ENCODE data around the gene TRAP1.

DNA sequence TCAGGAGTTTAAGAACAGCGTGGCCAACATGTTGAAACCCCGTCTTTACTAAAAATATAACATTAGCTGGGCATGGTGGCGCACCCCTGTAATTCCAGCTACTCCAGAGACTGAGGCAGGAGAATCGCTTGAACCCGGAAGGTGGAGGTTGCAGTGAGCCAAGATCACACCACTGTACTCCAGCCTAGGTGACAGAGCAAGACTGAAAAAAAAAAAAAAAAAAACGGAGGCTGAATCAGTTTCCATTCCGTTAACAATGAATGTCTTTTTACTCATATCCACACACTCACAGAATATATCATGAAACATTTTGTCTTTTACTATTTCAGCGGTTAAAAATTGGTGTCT is 10.6 kb upstream of the SLX4 start:
- PRO-cap = no peak
- RRBS, 2 experiments = no CpG with 5 or more reads among the region's 8 CpGs

- PRO-cap = no peak
- RRBS, 2 experiments = no CpG with 5 or more reads among the region's 6 CpGs
Observed at GRCh38 chr16:3637133-3638138, 17.1 kb upstream of the DNASE1 start.

- PRO-cap = no peak
- RRBS, 2 experiments = no CpG with 5 or more reads among the region's 30 CpGs
Observed at GRCh38 chr16:3672369-3673006, 18.0 kb downstream of the DNASE1 start.

GRCh38 chr16:3716609-3717762 is at the start of gene TRAP1:
TRAP1 (minus strand) TSS chr16:3717524.
- PRO-cap = bidirectional peak, plus-strand start at chr16:3716898, minus-strand start at chr16:3716851; bidirectional peak, plus-strand start at chr16:3716973, minus-strand start at chr16:3716957; bidirectional peak, plus-strand start at chr16:3717618, minus-strand start at chr16:3717521
- RRBS, 2 experiments = 2 to 3% methylated on average over 11 of the region's 121 CpGs

DNA sequence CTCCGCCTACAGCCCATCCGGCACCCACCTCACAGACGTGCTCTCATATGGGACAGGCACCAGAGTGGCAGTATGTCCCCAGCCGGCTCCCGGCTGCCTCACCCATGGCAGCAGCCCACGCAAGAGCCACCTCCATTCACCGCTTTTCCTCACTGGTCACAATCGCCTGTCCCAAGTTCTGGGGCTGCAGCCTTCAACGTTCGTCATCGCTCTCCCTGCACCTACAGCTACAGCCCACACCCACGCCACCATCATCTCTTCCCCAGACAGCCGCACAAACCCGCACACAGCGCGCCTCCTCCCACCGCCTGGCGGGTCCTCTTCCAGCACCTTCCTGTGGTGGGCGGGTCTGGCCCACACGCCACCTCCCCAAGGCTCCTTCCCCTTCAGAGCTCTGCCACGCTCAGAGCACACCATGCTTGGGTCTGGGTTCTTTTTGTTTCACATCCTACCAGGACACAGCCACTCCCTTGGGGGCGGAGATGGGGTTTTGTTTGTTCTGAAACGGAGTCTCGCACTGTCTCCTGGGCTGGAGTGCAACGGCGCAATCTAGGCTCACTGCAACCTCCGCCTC is 17.6 kb upstream of the TRAP1 start:
- PRO-cap = no peak
- RRBS, 2 experiments = 90 to 92% methylated on average over 3 of the region's 27 CpGs

GRCh38 chr16:3740341-3740973 is 23.1 kb upstream of the TRAP1 start:
- PRO-cap = no peak
- RRBS, 2 experiments = 92 to 97% methylated on average over 4 of the region's 18 CpGs

GRCh38 chr16:3824470-3825071 is 55.9 kb downstream of the CREBBP start:
- PRO-cap = no peak
- RRBS, 2 experiments = no CpG with 5 or more reads among the region's 15 CpGs

GRCh38 chr16:3939051-3939436 is 58.5 kb upstream of the CREBBP start:
- PRO-cap = bidirectional peak, plus-strand start at chr16:3939333, minus-strand start at chr16:3939187
- RRBS, 2 experiments = 2% methylated on average over 13 of the region's 31 CpGs

GRCh38 chr16:3945771-3946077 is 65.2 kb upstream of the CREBBP start:
- PRO-cap = no peak
- RRBS, 2 experiments = no CpG with 5 or more reads among the region's 3 CpGs

DNA sequence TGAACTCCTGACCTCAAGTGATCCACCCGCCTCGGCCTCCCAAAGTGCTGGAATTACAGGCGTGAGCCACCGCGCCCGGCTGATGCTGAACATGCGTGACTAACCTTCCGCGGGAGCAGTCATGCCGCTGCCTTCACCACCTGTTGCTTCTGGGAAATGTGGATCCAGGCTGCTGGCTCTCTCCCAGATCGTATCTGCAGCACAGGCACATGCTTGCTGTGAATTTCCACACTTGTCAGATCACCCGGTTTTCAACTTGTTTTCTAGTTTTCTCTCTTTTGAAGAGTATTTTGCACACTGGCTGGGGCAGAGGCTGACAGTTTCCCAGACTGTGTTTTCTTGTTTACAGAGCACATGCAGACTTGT is 97.8 kb downstream of the ADCY9 start:
- PRO-cap = no peak
- RRBS, 2 experiments = no CpG with 5 or more reads among the region's 12 CpGs

- PRO-cap = no peak
- RRBS, 2 experiments = no CpG with 5 or more reads among the region's 8 CpGs
Observed at GRCh38 chr16:4077106-4077691, 39.0 kb downstream of the ADCY9 start.

- PRO-cap = no peak
- RRBS, 2 experiments = no CpG with 5 or more reads among the region's 8 CpGs
Observed at GRCh38 chr16:4087852-4088489, 28.3 kb downstream of the ADCY9 start.

DNA sequence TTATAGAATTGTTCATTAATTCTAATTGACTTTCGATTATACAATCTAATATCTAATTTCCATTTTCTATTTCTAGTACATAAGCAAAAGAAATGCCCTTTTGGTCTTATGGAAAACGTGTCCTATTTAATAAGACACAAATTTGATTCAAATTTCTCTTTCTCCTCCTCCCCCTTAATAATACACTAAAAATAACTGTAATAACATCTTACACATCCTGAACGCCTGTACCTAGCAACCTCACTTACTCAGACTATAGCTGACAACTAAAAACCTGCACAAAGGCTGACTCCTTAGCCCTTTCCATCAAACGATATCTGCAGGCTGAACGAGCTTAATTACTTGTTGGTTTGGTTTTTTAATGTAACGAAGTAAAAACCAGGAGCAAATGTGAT is 23.8 kb downstream of the ADCY9 start:
- PRO-cap = no peak
- RRBS, 2 experiments = no CpG with 5 or more reads among the region's 6 CpGs

DNA sequence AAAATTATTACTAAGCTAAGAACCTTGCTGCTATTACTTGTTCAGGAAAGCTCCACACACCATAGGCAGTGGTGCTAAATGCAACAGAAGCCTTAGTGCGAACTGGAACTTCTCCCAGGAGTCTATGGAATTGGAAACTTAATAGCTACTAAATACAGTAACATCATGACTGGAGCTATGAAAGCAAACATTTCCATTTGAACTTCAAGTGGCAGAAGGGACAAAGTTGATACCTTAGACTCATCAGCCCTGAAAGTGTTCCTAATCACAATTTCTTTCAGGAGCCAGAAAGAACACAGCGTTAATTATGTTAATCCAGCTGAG is 22.5 kb downstream of the ADCY9 start:
- PRO-cap = no peak
- RRBS, 2 experiments = no CpG with 5 or more reads among the region's 2 CpGs

DNA sequence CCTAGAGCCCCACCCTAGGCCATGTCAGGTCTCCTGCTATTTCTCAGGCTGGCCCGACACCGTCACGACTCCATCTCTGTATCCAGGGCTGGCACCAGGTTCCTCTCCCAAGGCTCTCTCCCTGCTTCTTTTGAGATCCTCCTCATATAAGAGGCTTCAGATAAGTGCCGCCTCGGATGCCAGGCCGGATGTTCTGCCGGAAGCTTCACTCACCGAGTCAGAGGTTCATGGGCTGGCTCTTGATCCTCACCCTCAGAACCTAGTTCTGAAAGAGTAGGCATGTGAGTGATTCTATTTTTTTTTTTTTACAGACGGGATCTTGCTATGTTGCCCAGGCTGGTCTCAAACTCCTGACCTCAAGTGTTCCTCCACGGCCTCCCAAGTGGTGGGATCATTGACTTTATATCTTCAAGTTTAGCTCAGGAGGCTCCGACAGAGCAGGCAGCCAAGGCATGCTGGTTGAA is 27.1 kb upstream of the ADCY9 start:
- PRO-cap = no peak
- RRBS, 2 experiments = no CpG with 5 or more reads among the region's 11 CpGs

DNA sequence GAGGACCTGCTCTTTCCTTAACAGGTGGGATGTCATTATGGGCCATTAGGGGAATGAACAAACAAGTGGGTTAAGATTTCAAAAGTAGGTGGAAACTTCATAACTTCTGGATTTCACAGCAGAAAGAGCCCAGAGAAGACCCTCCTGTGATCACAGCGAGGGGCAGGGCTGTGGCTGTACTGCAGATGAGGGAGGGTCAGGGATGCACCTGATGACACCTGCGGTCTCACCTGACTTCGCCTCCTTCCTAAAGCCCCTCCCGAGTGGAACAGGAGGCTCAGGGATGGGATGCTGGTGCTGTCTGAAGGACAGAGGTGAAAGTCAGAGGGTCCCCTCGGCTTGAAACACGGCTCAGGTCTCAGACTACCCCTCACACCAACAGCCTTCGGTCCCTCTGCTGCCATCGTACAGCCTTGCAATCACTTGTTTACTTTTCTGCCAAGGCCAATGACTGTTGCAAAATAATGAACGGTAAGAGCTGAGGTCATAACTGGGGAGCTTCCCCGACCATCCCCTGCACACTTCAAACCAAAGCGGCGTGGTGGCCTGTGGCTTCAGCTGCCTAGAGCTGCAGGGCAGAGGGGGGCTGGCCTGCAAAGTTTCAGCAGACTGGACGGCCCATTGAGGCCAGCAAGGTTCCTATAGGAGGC is 5.4 kb downstream of the PAM16 start:
- PRO-cap = no peak
- RRBS, 2 experiments = no CpG with 5 or more reads among the region's 13 CpGs

- PRO-cap = no peak
- RRBS, 2 experiments = 93 to 99% methylated on average over 1 of the region's 9 CpGs
Observed at GRCh38 chr16:4352151-4353104, 1.3 kb upstream of the PAM16 start.

DNA sequence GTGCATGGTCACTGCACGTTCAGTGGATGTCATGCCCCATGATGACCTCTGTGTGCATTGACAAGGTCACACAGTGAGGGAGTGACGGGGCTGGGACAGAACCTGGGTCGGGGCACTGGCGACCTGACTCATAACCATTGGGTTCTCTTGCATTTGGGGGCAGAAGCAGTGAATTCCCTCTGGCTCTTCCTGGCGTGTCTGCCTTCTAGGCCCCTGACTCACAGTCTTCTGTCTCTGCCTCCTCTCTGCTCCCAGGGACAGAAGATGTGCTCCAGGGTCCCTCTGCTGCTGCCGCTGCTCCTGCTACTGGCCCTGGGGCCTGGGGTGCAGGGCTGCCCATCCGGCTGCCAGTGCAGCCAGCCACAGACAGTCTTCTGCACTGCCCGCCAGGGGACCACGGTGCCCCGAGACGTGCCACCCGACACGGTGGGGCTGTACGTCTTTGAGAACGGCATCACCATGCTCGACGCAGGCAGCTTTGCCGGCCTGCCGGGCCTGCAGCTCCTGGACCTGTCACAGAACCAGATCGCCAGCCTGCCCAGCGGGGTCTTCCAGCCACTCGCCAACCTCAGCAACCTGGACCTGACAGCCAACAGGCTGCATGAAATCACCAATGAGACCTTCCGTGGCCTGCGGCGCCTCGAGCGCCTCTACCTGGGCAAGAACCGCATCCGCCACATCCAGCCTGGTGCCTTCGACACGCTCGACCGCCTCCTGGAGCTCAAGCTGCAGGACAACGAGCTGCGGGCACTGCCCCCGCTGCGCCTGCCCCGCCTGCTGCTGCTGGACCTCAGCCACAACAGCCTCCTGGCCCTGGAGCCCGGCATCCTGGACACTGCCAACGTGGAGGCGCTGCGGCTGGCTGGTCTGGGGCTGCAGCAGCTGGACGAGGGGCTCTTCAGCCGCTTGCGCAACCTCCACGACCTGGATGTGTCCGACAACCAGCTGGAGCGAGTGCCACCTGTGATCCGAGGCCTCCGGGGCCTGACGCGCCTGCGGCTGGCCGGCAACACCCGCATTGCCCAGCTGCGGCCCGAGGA is 9.3 kb downstream of the VASN start:
- PRO-cap = no peak
- RRBS, 2 experiments = 93% methylated on average over 3 of the region's 57 CpGs; no CpG with 5 or more reads in 1 of the 2 experiments

- PRO-cap = no peak
- RRBS, 2 experiments = no CpG with 5 or more reads among the region's 24 CpGs
Observed at GRCh38 chr16:4389009-4389735, 17.5 kb downstream of the VASN start.

DNA sequence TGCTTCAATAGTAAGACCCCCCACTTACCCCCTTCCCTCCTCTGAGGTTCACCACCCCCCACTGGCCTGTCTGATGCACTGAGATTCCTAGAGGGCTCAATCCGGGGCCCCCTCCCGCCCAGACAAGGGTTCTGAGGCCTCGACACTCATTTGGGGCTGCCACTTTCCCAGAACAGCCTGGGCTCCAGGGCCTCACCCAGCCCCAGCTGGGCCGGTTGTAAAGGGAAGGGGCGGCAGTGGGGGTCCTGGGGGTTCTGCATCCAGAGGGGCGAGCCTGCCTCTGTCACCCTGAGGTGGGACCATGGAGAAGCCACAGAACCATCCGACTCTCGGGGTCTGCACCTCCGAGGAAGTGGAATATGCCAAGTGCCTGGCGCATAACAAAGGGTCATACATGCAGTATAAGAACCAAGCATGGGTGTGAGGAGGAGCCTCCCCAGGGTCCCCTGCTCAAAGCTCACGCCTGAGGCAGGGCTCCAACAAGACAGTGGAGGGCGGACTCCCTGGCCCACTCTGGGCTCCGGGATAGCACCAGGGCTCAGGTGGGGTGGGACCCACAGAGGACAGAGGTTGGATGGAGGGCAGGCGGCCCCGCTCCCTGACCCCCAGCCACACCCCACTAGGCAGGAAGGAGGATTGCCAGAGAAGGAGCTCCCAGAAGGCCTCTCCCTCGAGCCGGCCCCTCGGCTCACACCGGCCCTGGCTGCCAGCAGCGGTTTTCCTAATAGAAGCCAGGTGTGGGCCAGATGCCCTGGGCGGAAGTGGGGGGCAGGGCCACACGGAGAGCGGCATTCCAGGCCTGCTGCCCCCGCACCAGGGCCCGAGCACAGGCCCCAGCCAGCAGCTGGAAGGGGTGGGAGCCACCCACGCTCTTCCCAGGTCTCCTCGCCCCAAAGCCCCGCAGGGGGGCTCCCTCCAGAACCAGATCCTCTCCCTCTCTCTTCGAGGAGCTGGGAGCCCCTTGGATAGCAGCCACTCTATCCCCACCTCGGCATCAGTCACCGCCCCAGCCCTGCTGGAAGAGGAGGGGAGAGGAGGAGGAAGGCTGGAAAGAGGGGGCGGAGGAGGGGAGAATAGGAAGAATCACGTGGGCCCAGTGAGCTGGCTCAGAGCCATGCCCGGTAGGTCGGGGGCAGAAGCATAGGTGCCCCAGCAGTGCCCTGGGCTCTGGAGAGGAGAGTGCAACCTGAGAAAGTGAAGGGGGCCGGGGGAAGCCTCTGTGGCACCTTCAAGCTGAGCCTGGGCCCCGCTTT is 20.8 kb downstream of the VASN start:
- PRO-cap = no peak
- RRBS, 2 experiments = 69% methylated on average over 2 to 3 of the region's 37 CpGs